ENCODE measurements around the genes TAMALIN, ATG101 and KRT6C.

DNA sequence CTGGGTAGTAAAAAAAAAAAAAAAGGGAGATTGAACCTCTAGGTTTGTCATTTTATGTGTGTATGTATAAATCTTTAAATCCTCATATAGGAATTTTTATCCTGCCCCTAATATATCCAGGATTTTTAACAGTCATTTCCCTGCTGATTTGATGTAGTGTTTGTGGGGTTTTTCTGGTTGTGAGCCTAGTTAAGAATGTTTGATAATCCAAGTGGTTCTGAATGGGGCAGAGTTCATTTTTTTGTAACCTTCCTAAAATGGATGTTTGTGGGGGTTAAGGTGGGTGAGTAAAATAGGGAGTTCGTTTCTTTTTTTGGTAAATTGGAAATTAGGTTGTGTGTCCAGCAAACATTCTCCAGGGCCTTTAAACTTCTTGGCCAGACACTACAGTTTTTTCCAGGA, 2.1 kb downstream of the ACVR1B start:
- PRO-cap, result no peak
- RAMPAGE, long total RNA, result no peak

DNA sequence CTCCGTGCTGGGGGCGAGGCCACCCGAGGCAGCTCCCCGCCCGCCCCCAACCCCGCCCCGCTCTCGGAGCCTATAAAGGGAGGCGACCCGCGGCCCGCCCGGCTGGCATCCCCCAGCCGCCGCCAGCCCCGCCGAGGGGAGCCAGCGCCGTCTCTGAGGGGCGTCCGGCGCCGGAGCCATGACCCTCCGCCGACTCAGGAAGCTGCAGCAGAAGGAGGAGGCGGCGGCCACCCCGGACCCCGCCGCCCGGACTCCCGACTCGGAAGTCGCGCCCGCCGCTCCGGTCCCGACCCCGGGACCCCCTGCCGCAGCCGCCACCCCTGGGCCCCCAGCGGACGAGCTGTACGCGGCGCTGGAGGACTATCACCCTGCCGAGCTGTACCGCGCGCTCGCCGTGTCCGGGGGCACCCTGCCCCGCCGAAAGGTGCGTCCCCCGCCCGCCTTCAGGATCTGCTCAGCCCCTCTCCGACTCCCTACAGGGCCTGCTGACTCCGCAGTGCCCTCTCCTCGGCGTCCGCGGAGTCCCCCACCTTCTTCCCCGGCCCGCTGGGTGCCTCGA, at the start of gene TAMALIN:
TSS of gene TAMALIN (plus strand) at position 105 of the 559 bp plus-strand sequence.
- PRO-cap, result bidirectional peak, plus-strand start at position 104 of the sequence, minus-strand start outside the sequence
- RAMPAGE, long total RNA, result no peak

- PRO-cap, result bidirectional peak, plus-strand start at chr12:52025919, minus-strand start at chr12:52025777
- RAMPAGE, long total RNA, result no peak
These were observed 18.8 kb downstream of the TAMALIN start for GRCh38 chr12:52025382-52026196.

GRCh38 chr12:52026953-52027515, 20.3 kb downstream of the TAMALIN start:
- PRO-cap, result no peak
- RAMPAGE, long total RNA, result no peak

DNA sequence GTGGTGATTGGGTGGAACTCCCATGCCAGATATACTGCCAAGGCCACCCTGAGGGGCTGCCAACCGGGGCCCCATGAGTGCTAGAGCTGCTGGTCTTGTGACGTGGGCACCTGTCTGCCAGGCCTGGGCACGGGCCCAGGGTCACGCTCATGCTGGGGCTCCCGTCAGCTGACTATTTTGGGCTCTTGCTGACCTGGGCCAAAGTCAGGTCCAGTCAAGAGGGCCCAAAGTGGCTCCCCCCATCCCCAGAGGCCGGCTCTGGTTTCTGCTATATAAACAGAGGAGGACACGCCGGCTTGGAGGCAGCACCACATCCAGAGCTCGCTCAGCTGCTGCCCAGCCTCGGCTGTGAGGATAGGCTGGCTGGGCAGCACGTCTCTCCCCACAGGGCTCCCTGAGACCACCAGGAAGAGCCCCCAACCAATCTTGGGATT, 7.8 kb upstream of the NR4A1 start:
- PRO-cap, result no peak
- RAMPAGE, long total RNA, result no peak

- PRO-cap, result no peak
- RAMPAGE, long total RNA, result no peak
These were observed 2.2 kb downstream of the NR4A1 start for GRCh38 chr12:52053487-52053777.

- PRO-cap, result no peak
- RAMPAGE, long total RNA, result no peak
These were observed 2.8 kb downstream of the NR4A1 start for GRCh38 chr12:52053778-52054707.

DNA sequence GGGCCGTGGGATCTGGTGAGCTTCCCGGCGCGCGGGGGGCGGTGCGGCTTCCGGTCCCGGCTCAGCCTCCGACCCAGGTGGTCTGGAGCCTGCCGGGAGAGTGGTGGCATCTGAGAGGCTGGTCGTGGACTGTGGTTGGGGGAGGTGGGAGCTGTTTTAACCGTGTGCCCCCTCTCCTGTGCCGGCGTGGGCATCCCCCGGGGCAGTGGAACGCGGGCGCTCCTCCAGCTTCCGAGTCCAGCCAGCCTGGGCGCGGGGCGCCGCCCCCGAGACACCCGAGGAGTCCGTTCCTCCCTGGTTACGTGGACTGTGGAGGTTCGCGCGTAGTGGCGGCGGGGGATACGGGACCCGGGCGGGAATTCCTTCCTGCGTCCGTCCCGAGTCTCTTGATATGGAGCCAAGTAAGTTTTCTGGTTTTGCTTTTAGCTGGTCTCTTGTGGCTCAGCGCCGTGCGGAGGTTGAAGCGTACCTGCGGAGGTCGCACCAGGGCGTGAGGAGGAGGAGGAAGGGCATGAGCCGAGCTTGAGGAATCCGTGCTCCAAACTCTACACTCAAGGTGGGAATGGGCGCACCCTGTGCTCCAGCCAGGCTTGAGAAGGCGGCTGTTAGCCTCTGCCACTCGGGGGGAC, at the start of gene ATG101:
TSS of gene ATG101 (plus strand) at position 51 of the 629 bp plus-strand sequence.
- PRO-cap, result bidirectional peak, plus-strand start at position 95 of the sequence, minus-strand start outside the sequence; bidirectional peak, plus-strand start at position 541 of the sequence, minus-strand start at position 396 of the sequence
- RAMPAGE, long total RNA, result start-site peak on the plus strand centred at position 69 of the sequence, 57 bp wide, 192 and 71 reads in 2 replicates

- PRO-cap, result no peak
- RAMPAGE, long total RNA, result no peak
These were observed 36.2 kb downstream of the SMIM41 start for GRCh38 chr12:52115748-52115978.

DNA sequence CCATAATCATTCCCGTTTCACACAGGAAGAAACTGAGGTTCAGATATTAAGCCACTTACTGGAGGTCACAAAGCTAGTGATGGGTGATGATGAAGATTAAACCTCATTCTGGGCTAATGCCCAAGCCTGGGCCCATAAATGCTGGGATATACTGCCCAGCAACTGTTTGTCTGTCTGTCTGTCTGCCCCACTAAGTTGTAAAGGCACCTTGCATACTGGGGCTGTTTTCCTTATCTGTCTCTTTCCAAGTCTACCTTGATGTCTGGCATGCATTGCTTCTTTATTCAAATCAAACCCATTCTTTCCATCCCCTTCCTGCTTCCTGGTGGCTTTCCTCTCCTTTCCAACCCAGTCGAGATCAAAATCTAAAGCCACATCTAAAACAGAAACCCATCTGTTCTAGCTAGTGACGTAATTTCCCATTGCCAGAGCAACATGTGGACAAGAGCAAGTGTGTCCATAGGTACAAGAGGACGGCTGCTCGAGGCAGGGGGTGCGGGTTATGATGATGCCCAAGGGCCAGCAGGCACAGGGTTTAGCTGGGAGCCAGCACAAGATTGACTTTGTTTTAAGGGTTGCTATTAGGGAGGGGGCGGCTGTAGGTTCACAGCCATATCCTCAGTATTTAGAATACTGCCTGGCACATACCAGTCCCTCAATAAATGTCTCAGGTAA, 7.1 kb downstream of the KRT80 start:
- PRO-cap, result no peak
- RAMPAGE, long total RNA, result no peak

DNA sequence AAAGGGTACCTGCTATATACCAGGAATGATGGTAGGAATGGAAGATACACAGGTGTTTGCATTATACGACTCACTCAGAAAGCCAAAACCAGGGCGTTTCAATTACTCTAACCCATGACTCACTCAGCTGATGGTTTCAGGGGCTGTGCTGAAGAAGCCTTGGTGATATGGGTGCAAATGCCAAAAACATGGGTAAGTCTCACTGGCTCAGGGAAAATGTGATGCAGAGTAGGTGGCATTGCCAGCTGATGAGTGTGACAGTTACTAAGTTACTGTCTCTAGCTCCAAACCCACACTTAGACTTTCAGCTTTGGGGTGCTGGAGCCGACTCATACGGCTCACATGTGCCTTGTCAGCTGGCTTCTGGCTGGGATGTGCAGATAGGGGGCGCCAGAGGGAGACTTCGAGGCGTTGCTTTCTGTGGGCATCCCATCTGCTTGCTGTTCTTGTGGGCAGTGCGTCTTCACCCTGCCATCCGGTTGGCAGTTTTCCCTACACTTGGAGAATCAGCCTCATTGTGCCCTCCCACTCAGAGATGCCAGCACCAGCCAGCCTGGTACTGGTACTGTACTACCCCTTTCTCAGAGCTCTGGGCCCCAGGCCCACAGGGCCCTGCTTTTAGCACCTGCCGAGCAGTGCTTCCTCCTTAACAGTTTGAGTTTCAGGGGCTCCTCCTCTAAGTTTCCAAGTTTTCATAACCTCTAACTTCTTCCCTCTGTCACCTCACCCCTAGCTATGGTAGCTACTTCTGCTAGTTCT, 11.0 kb upstream of the KRT7 start:
- PRO-cap, result no peak
- RAMPAGE, long total RNA, result no peak

DNA sequence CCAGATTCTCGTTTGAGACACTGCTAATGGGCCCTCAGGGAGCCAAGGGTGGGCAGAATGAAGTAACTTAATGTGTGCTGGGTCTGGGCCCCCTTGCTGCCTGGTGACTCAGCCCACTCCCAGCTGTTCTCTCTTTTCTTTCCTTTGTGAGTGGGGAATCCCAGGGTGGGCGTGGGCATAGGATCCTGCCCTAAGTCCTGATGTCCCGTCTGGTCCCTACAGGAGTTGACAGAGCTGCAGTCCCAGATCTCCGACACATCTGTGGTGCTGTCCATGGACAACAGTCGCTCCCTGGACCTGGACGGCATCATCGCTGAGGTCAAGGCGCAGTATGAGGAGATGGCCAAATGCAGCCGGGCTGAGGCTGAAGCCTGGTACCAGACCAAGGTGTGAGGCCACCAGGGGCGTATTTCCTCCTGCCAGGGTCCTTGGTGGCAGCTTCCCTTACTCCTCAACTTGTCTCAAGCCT, 8.2 kb downstream of the KRT7 start:
- PRO-cap, result no peak
- RAMPAGE, long total RNA, result no peak

DNA sequence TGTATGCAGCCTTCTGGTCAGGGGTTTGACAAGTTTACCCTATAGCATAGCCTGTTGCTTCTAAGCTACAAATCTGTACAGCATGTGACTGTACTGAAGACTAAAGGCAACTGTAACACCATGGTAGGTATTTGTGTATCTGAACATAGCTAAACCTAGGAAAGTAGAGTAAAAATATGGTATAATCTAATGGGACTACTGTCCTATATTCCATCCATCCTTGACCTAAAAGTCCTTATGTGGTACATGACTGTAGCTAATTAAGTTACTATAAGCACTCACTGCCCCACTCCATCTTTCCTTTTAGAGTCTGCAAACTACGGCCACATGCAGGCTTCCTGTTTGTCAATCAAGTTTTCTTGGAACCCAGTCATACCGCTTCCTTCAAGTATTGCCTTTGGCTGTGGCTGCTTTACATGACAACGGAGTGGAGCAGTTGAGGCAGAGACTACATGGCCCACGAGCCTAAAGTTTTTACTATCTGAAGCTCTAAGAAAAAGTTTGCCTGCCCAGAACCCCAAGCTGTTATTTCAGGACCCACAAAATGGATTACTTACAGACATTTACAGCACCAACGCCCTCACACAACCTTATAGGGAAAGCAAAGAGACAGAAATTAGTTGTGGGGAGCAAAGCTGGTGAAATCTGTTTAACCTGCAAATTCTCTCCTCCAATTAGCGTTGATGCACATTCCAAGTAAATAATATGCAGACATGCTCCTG, 18.6 kb downstream of the KRT7 start:
- PRO-cap, result no peak
- RAMPAGE, long total RNA, result no peak

DNA sequence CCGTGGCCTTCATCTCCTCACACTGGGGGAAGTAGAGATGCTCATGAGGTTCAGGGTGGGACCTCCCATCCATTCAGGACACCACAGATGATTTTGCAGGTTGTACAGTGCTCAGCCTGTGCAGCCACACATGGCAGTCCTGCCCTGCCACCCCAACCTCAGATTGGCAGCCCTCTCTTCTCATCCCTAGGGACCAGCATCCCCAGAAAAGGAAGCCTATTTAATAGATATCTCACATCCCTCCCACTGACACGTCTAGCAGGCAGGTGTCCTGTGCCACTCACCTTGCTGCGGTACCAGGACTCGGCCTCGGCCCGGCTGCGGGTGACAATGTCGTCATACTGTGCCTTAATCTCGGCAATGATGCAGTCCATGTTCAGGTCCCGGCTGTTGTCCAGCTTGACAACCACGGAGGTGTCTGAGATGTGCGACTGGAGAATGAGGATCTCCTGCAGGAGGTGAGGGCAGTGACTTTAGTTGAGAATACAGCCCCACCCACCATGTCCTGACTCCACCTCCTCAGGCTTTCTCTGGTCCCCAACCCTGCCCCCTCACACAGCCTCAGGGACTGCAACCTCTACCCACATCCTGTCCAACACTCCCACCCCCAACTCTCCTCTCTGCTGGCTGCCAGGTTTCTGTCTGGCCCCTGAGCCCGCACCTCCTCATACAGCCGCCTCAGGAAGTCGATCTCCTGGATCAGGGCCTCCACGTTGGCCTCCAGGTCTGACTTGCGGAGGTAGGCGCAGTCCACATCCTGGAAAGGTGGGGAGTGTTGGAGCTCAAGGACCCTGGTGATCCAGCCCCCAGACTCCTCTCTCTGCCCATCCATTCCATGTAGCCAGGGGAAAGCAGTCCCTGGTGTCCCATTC, 3.4 kb downstream of the KRT81 start:
- PRO-cap, result no peak
- RAMPAGE, long total RNA, result no peak

GRCh38 chr12:52323678-52324018, 2.5 kb upstream of the KRT83 start:
- PRO-cap, result no peak
- RAMPAGE, long total RNA, result no peak

- PRO-cap, result no peak
- RAMPAGE, long total RNA, result no peak
These were observed at the start of gene KRT6C for GRCh38 chr12:52473556-52474271. Gene KRT6C (minus strand): TSS chr12:52473805.

DNA sequence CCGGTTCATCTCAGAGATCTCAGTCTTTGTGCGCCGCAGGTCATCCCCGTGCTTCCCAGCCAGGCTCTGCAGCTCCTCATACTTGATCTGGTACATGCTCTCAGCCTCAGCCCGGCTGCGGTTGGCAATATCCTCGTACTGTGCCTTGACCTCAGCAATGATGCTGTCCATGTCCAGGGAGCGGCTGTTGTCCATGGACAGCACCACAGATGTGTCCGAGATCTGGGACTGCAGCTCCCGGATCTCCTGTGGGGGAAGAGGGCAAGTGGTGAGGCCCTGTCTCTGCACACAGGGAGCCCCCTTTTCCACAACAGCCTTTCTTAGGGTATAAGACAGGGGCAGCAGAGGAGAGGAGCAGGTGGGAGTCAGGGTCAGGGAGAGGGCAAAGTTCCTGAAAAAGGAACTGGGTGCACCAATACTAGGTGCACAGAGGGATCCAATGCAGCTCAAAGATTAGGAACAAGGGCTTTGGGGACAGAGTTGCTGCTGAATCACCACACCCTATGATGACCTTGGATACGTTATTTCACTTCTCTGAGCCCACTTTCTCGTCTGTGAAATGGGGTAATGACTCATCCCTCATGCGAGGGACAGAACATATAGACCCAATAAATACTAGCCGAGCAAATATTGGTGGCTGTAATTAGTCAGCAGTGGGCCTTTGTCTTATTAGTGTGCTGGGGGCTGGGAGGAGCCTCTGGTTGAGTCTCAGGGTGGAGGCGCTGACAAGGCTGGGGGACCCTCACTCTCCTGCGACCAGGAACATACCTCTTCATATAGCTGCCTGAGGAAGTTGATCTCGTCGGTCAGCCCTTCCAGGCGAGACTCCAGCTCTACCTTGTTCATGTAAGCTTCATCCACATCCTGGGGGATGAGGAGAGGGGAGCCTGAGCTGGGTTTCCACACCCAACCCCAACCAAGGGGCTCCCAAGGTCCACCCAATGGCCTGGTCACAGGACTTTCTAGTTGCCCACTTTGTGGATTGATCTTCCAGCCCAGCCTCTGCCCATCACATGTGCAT, 4.7 kb downstream of the KRT8 start:
- PRO-cap, result no peak
- RAMPAGE, long total RNA, result no peak

GRCh38 chr12:52941881-52942435, 7.0 kb upstream of the KRT18 start:
- PRO-cap, result no peak
- RAMPAGE, long total RNA, result no peak

DNA sequence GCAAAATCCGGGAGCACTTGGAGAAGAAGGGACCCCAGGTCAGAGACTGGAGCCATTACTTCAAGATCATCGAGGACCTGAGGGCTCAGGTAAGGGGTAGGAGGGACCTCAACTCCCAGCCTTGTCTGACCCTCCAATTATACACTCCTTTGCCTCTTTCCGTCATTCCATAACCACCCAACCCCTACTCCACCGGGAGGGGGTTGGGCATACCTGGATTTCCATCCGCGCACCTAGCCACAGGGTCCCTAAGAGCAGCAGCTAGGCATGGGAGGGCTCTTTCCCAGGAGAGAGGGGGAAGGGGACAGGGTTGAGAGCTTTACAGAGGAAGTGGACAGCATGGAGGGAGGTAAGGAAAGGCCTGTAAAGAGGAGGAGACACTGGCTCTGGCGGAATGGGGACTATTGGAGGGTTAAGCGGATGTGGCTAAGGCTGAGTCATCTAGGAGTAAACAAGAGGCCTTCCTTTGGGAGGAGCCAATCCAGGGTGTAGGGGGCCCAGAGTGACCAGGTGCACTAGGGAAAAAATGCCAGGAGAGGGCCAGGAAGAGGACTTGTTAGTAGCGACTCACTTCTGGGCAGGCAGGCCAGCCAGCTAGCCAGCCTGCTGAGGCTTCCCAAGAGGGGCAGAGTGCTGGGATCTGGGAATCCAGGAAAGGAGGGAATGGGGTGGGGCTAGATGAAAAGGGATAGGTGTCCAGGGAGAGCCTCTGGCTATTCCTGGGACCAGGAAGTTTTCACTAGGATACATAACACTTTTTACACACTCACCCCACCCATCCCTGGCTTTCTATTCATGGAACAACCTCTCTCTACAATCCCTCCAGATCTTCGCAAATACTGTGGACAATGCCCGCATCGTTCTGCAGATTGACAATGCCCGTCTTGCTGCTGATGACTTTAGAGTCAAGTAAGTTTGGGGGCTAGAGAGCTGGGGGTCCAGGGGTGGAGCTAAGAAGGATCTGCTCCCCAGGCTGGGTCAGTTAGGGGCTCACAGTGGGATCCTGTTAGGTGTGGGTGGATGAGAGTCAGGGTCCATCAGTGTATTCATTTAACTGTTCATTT, 916 bp downstream of the KRT18 start:
- PRO-cap, result bidirectional peak, plus-strand start at position 570 of the sequence, minus-strand start at position 424 of the sequence
- RAMPAGE, long total RNA, result no peak

DNA sequence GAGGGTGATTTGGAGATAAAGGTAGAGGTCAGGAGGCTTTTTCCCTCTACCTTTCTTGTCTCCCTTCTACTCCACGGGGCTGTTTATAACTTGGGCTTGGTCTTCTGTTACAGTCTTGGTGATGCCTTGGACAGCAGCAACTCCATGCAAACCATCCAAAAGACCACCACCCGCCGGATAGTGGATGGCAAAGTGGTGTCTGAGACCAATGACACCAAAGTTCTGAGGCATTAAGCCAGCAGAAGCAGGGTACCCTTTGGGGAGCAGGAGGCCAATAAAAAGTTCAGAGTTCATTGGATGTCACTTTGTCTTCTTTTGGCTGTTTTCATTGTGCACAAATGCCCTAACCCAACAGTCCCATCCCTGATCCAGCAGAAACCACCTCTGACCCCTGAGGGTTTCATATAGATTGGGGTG, 3.7 kb downstream of the KRT18 start:
- PRO-cap, result no peak
- RAMPAGE, long total RNA, result no peak